Brain (tissue), 1 donor: ENCODE results near the gene NDUFS6.

GRCh38 chr5:1057938-1058600, 49.5 kb downstream of the NKD2 start:
- RRBS, result 90% methylated on average over 7 of the region's 32 CpGs

- RRBS, result no CpG with 5 or more reads among the region's 44 CpGs
These were observed 50.5 kb downstream of the SLC12A7 start for GRCh38 chr5:1061317-1061779.

DNA sequence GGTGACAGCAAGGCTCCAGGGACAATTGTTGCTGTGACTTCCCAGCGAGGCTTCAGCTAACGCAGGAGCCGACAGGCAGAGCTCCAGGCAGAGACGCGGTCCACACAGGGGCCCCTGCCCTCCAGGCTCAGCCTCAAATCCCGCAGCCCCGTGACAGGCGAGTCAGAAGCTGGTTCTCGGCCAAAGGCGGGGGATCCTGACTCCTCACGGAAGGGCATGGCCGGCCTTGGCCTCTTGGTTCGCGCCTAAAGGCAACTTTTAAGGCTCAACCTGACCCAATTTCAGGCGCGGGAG, 21.3 kb downstream of the SLC12A7 start:
- RRBS, result no CpG with 5 or more reads among the region's 16 CpGs

DNA sequence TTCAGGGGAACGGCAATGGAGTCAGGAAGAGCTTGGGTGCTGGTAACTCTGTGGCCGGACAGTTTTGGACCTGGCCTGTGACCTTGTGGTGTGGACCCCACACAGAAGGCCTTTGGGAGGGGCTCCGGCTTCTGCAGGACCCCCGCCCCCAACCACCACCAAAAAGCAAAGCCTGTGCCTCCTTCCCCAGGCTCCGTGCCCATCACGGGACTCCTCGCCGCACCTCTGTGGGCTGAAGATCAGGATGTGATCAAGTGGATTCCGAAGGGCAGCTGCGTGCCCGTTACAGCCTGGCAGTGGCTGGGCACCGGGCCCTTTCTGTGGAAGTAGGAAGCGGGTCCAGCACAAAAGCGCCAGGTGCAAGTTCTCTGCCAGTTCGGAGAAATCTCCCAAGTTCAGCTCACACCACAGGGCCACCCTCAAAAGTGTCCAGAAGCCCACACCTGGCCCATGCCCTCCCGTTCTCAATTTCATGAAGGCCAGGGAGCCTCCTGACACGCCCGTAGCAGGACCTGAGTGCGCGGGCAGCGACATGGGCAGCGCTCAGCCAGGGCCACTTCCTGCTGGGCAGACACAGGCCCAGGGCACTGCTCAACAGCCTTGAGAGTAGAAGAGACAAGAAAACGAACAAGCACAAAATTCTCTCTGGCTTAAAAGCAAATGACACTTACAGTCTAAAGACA, 1.9 kb downstream of the SLC12A7 start:
- RRBS, result 42% methylated on average over 2 of the region's 23 CpGs

DNA sequence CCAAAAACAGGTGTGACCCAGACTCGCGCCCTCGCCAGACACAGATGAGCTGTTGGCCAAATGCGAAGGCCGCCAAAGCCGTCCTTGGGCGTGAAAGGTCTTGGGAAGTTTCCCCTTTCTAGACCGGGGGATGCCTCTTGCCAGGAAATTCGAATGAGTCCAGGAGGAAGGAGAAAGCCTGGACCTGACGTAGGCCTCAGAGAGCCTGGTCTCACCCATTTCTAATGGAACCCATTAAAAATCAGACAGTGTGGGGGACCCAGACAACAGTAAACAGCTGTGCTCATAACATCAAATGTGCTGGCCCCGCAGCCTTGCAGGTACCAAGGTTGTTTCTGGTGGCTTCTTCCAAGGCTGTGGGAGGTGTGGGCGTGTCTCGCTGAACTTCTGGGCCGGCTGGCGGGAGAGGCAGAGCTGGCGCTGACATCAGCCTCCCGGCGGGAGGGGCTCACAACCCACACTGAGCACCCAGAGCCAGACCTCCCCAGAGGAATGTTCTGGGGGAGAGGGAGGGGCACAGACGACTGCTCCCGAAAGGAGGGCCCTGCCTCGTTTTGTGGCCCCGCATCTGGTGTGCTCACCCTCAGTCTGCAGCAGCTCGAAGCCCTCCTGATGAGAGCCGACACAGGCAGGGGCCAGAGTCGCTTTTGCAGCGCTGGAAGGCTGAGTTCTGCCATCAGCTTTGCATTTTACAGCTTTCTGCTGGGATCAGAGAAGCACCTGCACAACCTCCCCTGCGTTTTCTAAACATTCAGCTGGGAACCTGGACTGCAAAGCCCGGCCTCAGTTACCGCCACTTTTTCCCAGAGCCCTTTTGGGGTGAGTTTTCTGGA, 6.8 kb upstream of the SLC12A7 start:
- RRBS, result 17% methylated on average over 4 of the region's 29 CpGs

GRCh38 chr5:1127761-1128581, 16.1 kb upstream of the SLC12A7 start:
- RRBS, result no CpG with 5 or more reads among the region's 16 CpGs

DNA sequence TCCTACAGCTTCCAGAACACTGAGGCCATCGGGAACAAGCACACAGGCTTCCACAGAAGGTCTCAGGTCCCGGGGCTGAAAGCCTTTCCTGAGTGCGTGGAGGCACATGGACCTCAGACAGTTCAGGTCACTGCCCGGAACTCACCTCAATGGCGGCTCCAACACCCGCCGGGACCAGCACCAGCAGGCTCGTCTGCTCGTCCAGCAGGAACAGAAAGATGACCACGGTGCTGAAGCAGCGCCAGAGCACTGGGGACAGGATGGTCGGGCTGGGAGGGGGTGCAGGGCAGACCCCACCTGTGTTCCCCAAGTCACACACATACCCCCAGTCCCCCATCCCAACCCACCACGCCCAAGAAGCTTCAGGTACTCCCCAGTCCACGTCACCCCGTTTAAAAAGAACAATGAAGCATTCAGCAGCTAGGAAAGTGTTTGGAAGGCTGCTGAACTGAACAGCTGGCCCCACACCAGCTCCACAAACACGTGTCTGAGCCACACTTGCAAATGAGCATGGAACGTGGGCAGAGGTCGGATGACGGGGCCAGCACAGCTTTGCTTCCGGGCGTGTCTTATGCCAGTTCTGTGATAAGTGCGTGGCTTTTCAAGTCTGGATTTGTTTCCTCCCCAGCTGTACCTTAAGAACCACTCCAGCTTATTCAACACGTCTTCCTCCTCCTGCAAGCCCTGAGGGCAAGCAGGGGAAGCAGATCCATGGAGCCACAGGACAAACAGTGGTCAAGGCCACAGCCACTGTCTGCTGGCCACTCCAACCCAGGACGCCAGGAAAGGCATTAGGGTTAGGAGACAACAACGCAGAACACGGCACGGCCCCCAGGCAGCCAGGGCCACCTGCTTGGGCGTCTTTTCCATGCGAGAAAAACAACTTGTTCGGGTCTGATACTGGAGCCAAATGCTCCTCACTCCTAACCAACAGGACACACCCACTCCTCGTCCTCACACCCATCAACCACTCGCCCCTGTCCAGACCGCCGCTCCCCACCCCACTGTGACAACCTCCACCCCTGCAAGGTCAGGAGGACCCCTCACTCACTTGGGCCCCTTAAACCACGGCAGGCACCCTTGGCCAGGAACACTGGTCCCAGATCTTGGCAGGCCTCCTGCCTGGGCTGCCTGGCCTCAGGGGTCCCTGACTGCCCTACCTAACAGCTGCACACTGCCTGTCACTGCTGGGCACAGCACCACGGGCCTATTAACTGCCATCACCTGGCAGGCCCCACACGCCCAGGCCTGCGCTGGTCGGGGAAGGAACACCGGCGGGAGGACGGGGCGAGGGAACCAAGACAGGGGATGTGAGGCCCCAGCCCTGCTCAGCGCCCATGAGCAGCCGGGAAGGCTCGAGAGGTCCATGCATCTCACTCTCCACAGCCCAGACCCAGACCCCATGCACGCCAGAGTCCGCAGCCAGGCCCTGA, 14.2 kb downstream of the CLPTM1L start:
- RRBS, result 87% methylated on average over 9 of the region's 48 CpGs

- RRBS, result 96% methylated on average over 7 of the region's 44 CpGs
These were observed 17.9 kb upstream of the SLC6A3 start for GRCh38 chr5:1462987-1463703.

- RRBS, result 79% methylated on average over 5 of the region's 33 CpGs
These were observed 31.1 kb upstream of the SLC6A3 start for GRCh38 chr5:1476084-1477069.

- RRBS, result no CpG with 5 or more reads among the region's 12 CpGs
These were observed 38.8 kb downstream of the LPCAT1 start for GRCh38 chr5:1484956-1485365.

GRCh38 chr5:1503084-1504234, 20.3 kb downstream of the LPCAT1 start:
- RRBS, result no CpG with 5 or more reads among the region's 30 CpGs

GRCh38 chr5:1568700-1569004, 44.9 kb upstream of the LPCAT1 start:
- RRBS, result no CpG with 5 or more reads among the region's 4 CpGs

GRCh38 chr5:1597033-1597639, 73.4 kb upstream of the LPCAT1 start:
- RRBS, result no CpG with 5 or more reads among the region's 5 CpGs

- RRBS, result 2% methylated on average over 37 of the region's 57 CpGs
These were observed at the start of gene NDUFS6 for GRCh38 chr5:1800766-1801558. Gene NDUFS6, plus strand, starts transcription at chr5:1801407.

DNA sequence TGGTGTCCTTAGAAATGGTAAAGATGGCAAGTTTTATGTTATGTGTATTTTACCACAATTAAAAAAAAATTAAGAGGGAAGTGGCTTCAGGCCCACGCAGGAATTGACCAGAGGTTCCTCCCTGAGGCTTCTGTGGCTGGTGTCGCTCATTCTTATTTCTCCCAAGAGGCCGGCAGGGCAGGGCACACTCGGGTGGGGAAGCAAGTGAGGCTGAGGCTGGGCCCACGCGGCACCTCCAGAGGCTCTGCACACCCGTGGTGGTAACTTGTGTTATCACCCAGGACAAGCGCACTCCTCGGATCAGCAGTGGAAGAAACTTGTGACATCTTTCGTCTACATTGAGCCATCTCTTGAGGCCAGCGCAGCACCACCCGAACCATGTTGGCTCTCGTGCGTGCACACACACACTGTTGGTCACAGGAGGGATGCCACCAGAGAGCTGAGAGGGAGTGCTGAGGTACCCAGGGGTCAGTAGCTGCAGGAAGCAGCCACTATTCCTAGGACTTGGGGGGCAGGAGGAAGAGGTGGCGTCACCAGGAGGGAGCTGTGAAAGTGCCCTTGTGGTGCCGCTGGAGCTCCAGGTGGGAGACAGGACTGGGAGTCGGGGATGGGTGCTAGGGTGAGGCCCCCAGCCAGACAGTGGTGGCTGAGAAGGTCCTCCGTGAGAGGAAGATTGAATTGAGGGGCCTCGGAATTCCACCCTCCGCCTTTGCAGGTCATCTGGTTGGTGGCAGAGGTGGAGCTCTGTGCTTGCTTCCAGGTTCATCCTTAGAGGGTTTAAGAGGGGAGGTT, 6.4 kb downstream of the NDUFS6 start:
- RRBS, result no CpG with 5 or more reads among the region's 20 CpGs

GRCh38 chr5:1827755-1828344, 26.6 kb downstream of the NDUFS6 start:
- RRBS, result 38% methylated on average over 7 of the region's 40 CpGs

DNA sequence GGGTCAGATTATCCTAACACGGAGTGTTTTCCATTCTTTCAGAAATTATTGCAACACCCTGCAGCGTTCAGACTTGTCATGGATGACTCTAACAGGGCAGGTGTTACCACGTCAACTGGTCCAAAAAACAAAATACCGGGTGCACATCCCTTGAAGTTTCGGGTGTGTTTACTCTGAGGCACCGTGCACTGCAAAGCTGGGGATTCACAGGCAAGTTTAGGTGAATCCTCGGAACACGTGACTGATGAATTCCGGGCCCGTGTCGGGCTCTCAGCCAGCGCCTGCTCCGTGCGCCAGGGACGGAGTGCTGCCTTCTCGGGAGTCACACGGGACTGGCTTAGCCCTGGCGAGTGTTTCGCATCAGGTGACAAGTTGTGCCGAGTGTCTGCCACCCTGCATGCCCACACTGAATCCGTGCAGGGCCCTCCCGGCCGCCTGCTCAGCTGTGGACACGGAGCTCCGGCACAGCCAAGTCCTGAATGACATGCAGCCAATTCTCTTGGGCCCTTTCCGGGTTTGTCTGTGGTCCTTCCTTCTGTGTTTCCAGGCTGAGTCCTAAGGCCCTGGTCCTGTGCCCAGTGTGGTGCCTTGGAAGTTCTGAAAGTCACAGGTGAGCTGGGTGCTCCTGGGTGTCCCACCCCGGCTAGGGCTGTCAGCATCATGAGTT, 66.1 kb upstream of the IRX4 start:
- RRBS, result 87% methylated on average over 6 of the region's 27 CpGs

DNA sequence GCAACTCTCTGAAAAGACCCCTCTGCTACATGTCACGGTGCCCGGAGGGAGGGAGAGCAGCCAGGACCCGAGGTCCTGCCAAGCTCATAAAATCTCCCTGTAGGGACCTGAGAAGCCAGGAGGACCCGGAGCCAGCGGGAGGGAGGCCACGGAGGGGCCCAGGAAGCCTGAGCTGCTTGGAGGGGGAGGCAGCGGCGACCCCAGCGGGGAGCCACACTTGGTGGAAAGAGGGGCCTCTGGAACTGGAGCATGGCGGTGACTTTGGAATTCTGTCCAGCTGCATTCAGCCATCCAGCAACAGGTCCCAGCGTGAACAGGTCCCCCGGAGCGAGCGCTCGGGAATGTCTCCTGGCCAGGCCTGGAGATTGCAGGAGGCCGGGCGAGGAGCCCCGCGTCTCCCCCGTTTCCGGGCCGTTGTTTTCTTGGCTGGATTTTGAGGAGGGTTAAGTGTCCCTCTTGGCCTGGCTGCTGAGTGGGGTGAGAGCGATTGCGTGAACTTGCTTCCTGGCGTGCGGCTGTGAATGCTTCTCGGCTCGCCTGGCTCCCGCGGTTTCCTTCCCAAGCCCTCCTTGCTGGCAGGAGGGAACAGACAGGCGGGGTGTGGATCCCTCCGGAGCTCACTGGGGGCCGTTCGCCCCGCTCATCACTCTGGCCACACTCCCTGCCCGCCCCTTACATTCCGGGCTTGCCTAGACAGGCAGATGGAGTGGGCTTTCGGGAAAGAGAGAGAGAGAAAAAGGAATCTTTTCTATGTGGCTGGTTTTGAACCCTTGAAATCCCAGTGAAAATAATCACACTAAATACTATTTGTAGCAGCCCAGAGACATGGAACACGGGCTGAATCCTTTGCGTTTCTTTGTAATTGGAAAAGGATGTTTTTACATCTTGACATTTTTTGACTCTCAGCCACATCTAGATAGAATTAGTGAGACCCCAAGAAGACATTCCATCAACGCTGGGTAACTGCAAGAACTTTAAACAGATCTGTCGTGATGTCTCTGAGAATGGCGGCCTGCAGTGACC, 125.4 kb upstream of the IRX4 start:
- RRBS, result 39% methylated on average over 14 of the region's 43 CpGs

- RRBS, result no CpG with 5 or more reads among the region's 3 CpGs
These were observed 383.9 kb upstream of the IRX4 start for GRCh38 chr5:2266705-2266936.

DNA sequence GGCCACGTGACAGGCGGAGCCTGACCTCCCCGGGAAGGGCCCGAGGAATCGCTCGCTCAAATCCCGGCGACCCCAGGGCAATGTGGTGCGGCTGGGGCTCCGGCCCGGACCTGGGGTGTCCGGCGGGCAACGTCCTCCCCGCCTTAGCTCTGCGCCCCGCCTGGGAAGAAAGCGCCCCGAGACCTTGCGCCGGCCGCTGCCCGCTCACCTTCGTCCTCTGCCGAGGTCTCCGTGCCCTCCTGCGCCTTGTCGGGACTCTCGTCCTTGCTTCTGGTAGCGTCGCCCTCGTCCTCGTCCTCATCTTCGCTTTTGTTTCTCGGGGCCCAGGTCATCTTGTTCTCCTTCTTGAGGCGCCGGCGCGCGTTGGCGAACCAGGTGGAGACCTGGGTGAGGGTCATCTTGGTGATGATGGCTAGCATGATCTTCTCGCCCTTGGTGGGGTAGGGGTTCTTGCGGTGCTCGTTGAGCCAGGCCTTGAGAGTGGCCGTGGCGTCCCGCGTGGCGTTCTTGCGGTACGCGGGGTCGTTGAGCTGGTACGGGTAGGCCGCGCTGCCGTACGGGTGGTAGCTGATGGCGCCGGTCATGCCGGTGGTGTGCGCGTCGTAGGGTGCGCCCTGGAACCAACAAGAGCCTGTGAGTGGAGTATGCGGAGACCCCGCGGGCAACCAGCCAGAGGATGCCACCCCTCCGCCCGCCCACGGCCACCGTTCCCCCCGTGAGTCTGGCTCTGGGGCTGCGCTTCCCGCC, 2.1 kb downstream of the IRX2 start:
- RRBS, result 18% methylated on average over 14 of the region's 75 CpGs